Measurements from ENCODE around the genes FAM25C and LRRC18.

GRCh38 chr10:45224295-45224888 lies 91.0 kb downstream of the OR13A1 start:
- PRO-cap, result no peak
- RAMPAGE, long total RNA, 3 experiments, result no peak in any of the 3 experiments

GRCh38 chr10:45376548-45377097 lies 2.6 kb downstream of the ALOX5 start:
- PRO-cap, result no peak
- RAMPAGE, long total RNA, 3 experiments, result no peak in any of the 3 experiments

DNA sequence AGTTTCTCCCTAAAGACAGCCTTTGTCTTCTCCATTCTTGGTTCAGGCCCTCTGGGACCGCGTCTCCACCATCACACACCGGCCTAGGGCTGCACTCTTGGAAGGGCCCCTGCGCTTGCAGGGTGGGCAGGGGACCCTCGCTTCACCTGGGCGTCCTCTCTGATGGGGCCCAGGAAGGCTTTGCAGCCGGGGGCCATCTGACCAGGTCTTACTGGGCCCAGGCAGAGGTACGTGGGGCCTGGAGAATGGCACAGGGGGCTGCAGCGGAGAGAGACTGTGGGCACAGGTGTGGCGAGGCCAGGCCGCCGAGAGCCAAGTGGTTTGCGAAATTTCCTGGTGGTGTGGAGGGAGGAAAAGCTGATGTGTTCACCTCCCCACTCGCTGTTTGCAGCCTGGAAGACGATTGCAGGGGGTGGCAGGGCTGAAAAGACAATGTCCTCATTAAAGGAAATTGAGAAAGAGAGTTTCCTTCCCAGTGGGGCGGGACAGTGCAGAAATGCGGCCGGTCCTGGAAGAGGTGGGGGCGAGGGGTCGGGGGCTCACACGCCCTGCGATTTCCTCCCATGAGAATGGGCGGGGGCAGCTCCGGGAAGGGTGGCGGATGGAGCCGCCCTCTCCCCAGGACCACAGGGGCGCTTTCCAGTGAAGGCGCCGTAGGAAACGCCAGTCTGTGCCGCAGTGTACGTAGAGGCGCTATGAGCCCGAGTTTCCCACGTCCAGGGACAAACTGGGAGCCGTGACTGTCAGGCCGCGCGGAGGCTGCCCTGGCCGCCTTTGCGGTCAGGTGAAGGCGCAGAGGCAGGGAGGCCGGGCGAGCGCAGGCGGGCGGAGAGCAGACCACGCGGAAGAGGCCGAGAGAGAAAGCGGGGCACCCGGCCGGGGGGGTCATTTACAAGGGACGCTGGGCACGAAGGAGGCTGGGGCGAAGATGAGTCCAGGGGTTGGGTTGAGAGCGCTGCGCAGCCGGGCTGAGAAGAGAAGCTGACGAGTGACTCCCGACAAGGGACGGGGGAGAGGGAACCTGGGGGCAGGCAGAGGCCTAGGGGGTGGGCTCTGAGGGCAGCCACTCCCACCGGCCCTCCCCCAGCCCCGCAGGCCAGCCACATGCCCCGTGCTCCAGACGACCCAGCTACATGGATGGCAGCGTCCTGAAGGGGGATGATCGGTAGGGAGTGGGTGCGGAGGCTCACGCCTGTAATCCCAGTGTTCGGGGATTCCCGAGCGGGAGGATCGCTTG lies 44.8 kb downstream of the ALOX5 start:
- PRO-cap, result bidirectional peak, plus-strand start at position 475 of the sequence, minus-strand start at position 398 of the sequence; unidirectional peak, plus-strand start at position 725 of the sequence; unidirectional peak, plus-strand start at position 793 of the sequence; unidirectional peak, plus-strand start at position 888 of the sequence; bidirectional peak, plus-strand start at position 1,134 of the sequence, minus-strand start at position 986 of the sequence
- RAMPAGE, long total RNA, 3 experiments, result no peak in any of the 3 experiments

GRCh38 chr10:45460879-45461689 lies 74.1 kb downstream of the MARCHF8 start:
- PRO-cap, result no peak
- RAMPAGE, long total RNA, 3 experiments, result no peak in any of the 3 experiments

DNA sequence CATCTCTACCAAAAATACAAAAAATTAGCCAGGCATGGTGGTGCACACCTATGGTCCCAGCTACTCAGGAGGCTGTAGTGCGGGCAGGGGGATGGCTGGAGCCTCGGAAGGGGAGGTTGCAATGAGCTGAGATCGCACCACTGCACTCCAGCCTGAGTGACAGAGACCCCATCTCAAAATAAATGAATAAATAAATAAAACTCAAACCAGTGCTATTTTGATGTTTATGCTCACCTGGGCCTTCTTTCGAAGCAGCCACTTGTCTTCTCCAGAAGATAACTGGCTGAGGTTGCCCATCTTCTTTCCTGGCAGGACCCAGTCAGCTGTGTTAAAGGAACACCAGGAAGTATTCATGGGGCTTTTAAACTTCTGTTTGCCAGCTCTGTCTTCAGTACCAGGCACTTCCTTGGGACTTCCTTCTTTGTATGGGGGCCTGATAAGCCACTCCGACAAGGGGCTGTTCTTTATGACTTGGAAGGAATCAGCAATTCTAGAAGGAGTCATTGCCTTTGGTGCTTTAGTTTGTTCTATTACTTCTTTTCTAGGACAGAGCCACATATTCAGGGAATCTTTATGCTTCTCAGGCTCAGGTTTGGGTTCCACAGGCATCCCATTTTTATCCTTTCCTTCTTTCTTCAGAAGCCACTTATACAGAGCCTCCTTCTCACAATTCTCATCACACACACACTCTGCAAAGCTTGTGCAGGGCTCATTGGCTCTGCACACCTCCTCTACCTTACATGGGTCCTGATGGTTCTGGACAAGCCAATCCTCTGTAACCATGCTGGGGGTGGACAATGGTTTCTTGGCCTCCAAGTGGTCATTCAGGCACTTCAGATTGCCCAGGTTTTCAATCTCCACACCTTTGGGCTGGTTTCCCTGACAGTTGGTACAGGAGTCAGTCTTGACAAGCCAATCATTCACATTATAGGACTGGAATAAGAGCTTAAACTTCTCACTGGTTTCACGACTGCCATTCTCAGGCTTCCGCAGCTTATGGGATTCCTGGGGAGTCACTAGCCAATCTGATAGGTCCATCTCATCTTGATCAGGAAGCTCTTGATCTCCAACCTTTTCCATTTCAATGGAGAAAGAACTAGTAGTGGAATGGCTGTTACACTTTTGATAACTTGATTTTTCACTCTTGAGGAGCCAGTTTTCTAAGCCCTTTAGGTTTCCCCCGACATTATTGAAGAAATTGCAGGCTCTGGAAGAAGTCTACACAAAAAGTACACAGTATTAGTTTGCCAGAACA lies 20.0 kb downstream of the NCOA4 start:
- PRO-cap, result no peak
- RAMPAGE, long total RNA, 3 experiments, result no peak in any of the 3 experiments

GRCh38 chr10:46524096-46524864 lies 32.2 kb downstream of the GPRIN2 start:
- PRO-cap, result no peak
- RAMPAGE, long total RNA, 3 experiments, result no peak in any of the 3 experiments

GRCh38 chr10:46539749-46540063 lies 16.8 kb downstream of the GPRIN2 start:
- PRO-cap, result no peak
- RAMPAGE, long total RNA, 3 experiments, result no peak in any of the 3 experiments

DNA sequence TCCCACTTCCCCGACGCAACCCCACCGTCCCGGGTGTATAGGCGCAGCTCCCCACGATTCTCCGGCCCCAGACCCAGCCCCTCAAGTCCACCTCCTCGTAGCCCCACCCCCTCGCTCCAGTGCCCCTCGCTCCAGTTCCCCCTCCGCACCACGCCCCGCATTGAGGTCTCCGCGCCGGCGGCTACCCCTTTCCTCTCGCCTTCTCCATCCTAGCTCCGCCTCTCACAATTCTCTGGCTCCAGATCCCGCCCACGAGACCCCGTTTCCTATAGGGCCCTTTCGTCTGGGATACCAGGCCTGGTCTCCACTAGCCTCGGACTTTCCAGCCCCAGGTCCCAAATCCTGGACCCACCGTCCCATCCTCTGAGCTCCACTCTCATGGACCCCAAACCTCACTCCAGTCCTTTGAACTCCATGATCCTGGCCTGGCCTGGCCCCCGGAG lies 471 bp upstream of the GPRIN2 start:
- PRO-cap, result no peak
- RAMPAGE, long total RNA, 3 experiments, result no peak in any of the 3 experiments

DNA sequence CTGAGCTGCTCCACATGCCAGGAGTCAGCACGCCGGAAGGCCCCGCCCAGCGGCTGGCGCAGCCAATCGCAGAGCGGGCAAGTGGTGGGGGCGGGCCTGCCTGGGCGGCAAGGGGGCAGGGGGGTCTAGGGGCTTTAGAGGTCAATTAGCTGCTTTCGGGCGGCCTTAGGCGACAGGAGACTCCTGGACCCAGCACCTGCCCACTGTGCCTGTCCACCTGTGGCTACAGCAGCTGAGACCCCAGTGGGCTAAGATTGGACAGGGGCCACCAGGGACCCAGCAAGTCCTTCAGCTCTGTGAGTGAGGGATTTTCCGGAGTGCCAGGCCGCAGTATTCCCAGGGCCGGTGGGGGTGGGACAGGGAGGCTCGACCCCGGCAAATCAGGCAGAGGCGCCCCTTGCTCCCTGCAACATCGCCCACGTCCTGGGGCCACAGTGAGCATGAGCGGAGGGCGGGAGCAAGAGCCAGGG lies 154.3 kb upstream of the PTPN20 start:
- PRO-cap, result no peak
- RAMPAGE, long total RNA, 3 experiments, result no peak in any of the 3 experiments

DNA sequence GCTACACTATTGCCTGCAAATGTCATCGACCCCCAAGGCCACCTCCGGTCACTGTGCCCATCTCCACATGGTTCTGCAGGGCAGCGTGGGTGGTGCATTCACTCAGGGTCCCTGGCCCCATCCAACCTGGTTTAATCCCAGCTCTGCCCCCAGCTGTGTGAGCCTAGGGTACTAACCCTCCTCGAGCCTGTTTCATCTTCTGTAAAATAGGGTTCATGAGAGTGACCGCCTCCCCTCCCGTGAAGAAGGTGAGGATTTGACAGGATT lies 114.8 kb downstream of the PTPN20 start:
- PRO-cap, result no peak
- RAMPAGE, long total RNA, 3 experiments, result no peak in any of the 3 experiments

- PRO-cap, result no peak
- RAMPAGE, long total RNA, 3 experiments, result no peak in any of the 3 experiments
Measured at GRCh38 chr10:47137682-47138043, 162.3 kb upstream of the GDF10 start.

DNA sequence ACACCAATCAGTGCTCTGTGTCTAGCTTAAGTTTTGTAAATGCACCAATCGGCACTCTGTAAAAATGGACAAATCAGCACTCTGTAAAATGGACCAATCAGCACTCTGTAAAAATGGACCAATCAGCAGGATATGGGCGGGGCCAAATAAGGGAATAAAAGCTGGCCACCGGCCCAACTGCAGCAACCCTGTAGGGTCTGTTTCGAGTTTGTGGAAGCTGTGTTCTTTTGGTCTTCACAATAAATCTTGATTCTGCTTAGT lies 133.2 kb upstream of the GDF10 start:
- PRO-cap, result no peak
- RAMPAGE, long total RNA, 3 experiments, result no peak in any of the 3 experiments

DNA sequence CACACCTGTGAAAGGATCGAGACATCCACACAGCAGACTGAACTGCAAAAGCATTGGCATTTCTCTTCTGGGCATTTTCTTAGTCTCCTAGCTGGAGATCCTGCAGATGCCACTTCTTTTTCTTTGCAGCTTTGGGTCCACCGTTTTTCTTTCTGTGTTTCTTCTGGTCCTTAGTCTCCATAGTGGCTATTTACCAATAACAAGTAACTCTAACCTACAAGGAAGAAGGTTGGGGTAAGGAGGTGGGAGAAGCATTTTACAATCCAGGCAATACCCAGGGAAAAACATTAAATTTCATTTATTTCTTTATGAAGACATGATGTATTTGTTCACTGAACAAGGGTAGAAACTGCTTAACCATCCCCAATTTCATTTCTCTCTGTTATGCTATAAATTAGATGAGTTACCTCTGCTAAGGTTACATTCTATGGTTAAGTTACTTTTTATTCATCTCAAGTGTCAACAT lies 28.3 kb upstream of the AGAP9 start:
- PRO-cap, result no peak
- RAMPAGE, long total RNA, 3 experiments, result no peak in any of the 3 experiments

- PRO-cap, result unidirectional peak, plus-strand start at chr10:47706002
- RAMPAGE, long total RNA, 3 experiments, result start-site peak on the plus strand in 1 of 3 experiments, at chr10:47706038-47706042 at its widest, 16 reads per replicate
Measured at GRCh38 chr10:47705584-47706434, 57.6 kb downstream of the SYT15B start.

- PRO-cap, result no peak
- RAMPAGE, long total RNA, 3 experiments, result no peak in any of the 3 experiments
Measured at GRCh38 chr10:47762600-47762996, 794 bp downstream of the SYT15B start.

DNA sequence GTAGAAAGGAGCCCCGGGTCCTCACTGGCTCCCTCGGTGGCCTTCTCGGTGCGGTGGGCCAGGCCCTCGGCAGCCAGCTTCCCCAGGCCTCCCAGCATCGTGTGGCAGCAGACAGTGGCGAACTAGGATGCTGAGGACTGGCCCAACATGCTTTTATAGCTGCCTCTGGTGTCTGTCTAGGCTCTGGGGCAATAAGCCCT lies at the start of gene FAM25C:
Gene FAM25C (minus strand): TSS at position 124 of the 200 bp plus-strand sequence.
- PRO-cap, result no peak
- RAMPAGE, long total RNA, 3 experiments, result no peak in any of the 3 experiments

DNA sequence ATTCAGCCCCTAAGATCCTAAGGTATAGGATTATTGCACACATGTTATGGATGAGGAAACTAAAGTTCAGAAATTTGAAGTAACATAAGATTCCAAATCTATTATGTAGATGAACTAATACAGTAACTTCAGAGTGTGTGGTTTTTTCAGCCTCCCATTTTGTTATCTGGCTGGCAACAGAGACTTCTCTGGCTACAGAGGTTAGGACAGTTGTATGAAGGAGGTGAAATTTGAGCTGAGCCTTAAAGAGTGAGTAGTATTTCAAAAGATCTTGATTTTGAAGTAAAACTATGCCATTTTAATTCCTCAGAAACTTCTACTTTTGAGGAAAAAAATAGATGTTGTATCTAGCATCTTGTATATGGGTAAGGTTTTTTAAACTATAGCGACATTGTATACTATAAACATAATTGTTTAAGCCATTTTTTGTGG lies 125.5 kb downstream of the MAPK8 start:
- PRO-cap, result no peak
- RAMPAGE, long total RNA, 3 experiments, result no peak in any of the 3 experiments

DNA sequence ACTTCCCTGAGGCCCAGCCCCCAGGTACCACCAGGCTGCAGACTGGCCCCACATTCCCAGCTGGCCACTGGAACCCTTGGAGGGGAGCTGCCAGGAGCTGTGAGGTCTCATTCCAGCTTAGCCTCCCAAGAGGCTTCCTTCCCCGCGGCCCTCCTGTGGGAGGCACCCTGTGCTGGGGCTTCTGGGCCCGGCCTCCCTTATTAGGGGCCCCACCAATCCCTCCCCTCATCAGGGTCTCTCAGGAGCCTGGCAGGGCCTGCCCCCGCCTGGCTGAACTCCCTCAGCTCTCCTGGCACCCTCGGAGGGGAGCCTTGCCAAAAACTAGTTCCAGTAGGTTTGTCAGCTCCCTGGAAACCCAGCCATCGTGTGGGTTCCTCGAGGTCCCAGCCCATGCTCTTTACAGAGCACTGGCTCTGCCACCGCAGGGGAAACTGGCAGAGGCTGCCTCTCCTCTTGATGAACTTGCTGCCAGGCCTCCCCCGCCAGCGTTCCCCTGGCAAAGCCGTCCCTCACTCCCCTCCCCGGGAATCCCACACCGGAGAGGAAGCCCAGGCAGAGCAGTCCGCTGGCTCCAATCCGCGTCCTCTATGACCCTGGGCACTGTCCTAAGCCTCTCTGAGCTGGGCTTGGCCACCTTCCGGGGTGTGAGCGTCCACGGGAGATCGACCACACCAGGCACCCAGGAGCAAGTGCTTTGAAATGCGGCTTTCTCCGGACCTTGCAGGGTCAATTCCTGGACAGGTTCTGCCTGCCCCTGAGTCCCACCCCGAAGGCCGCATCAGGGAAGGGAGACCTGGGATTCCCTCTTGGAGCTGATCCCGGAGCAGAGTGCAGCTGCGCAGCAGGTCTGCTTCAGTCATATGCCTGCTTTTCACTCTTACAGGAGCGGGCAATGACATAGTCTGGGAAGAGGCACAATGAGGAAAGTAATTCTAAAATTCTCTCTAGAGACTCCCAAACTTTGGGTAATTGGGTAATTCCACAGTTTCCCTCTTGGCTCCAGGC lies 139.7 kb downstream of the ARHGAP22 start:
- PRO-cap, result no peak
- RAMPAGE, long total RNA, 3 experiments, result no peak in any of the 3 experiments

- PRO-cap, result no peak
- RAMPAGE, long total RNA, 3 experiments, result no peak in any of the 3 experiments
Measured at GRCh38 chr10:48523304-48524005, 81.4 kb downstream of the ARHGAP22 start.

- PRO-cap, result no peak
- RAMPAGE, long total RNA, 3 experiments, result no peak in any of the 3 experiments
Measured at GRCh38 chr10:48939523-48940257, at the start of gene LRRC18. LRRC18 (minus strand) TSS chr10:48939840.